HGPS cell (cell line): ENCODE measurements around the gene MYL4.

DNA sequence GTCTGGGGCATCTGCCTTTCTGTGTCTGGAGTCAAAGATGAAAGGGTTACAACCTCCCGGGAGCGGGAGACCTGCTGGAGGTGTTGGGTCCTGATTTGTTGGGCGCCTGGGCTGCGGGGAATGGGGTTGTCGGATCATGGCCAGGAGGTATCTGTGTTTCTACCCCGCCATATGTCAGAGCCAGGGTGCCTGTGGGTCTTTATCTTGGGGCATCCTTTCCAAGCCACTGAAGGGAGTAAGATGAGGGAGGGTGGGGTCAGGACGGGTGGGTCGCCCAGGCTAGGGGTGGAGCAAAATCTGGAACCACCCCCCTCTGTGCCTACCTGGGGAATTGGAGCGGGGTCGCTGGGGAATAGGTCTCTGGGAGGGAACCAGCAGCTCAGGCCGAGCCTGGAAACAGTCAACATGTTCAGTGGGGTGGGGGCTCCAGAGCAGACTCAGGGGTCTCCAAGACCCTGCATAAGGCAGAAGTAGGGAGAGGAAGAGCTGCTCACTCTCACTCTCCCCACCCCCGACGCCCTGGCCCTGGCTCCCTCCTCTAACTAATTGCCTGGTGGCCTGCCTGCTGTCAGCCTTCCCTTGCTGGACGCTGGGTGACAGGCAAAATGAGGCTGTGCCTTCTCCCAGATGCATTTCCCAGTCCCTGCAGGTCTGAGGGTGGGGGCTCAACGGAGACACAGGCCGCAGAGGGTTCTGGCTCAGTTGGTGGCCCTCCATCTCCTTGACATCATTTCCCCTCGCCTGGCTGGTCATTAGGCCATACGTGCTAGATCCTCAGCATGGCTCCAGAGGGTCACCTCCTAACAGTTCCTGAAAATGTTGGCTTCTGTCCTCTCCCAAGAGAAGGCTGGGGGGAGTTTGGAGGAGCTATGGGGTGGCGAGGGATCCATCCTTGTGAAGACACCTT lies 1.2 kb downstream of the FMNL1 start:
- RRBS, result 43% methylated on average over 1 of the region's 19 CpGs

- RRBS, result no CpG with 5 or more reads among the region's 13 CpGs
Observed at GRCh38 chr17:45254828-45255313, 7.0 kb downstream of the SPATA32 start.

DNA sequence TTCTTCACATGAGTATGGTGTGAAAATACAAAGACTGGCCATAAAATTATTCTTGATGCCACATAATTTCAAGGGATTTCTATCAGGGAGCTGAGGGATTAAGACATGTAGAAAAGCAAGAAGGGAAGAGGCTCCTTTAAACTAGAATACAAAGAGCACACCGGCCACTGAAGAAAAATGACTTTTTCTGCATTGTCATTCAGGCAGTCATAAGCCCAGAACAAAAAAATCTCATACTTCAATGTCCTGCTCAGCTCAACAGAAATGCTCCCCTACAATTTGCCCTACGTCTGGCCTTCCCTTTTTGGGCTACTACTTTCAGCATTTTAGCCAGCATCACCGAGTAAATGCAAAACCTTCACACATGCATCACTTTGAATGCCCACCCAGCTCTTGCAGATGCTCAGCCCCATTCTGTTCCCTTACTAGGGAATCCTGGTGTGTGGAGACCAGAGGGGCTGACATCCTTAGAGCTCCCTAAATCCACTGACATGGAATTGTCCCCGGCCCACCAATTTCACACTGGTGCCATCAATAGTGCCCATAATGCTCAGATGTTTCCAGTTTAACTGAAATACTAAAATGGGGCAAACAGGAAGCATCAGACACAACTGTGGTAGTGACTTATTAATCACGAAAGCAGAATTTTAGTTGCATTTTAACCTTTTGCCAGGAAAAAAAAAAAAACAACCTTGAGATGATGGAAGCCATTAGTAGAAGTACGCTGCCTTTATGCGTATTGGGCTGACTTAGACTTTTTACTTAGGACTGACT lies 2.7 kb downstream of the MAP3K14 start:
- RRBS, result no CpG with 5 or more reads among the region's 7 CpGs

- RRBS, result no CpG with 5 or more reads among the region's 13 CpGs
Observed at GRCh38 chr17:45415242-45416097, 17.2 kb downstream of the ARHGAP27 start.

DNA sequence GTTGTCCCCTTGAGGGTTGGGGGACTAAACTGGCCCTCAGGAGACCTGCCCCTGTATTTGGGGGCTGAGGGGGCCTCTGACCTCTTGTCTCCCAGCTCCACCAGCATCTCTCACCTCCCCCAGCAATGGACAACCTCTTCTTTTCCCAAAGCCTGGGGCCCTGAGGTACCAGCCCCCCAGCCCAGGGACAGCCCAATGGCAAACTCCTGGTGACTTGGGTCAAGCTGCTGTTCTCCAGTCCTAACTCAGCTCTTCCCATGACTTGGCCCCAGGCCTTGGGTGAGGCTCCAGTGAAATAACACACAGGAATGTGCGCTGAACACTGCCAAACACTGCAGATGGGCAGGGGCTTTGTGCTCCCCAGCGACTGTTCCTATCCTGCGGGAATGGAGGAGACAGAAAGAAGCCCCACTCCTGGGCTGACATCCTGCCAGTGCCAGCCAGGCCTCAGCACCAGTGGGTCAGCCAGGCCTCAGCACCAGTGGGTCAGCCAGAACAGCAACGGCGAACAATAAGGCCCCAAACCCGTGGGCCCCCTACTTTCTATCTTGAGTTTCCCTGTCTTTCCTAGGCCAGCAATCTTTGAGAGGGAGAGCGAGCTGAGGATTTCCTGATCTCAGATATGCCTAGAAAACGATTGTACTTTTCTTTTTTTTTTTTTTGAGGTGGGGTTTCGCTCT lies 14.6 kb upstream of the ARHGAP27 start:
- RRBS, result no CpG with 5 or more reads among the region's 9 CpGs

- RRBS, result no CpG with 5 or more reads among the region's 12 CpGs
Observed at GRCh38 chr17:45477783-45478424, 12.6 kb downstream of the PLEKHM1 start.

DNA sequence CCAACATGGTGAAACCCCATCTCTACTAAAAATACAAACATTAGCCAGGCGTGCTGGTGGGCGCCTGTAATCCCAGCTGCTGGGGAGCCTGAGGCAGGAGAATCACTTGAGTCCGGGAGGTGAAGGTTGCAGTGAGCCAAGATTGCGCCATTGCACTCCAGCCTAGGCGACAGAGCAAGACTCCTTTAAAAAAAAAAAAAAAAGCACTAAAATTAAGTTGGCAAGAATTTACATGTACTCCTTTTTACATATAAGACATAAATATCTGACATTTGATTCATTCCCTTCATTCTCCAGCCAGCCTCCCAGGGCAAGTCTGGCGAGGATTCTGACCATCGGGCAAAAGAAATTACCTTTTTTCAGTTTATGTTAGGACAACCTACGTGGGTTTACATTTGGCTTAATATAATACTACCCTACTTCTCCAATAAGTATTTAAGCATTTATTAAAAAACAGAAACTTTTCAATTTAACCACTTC lies 92.3 kb upstream of the PLEKHM1 start:
- RRBS, result no CpG with 5 or more reads among the region's 8 CpGs

DNA sequence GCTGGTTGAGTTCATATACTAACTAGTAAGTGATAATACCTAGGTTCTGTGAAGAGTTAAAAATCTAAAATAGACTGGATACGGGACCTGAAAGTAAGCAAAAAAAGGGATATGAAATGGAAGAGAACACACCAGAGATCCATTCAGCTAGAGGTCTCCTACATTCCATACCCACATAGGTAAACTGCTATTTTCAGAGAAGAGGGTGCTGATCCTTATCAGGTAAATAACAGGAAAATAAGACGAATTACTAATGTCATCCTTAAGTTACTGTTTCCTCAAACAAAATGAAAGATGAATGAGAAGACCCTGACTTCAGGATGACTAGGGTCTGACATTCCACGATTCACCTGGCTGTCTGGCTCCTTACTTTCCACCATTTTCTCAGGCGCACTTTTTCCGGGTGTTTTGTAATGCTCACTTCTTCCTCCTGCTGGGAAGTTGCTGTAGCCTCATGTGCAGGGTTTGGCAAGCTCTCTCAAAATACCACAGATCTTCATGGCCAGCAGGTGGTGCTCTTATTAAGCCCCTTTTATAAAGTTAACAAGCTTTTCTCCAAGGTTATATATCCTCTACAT lies 45.1 kb downstream of the STH start:
- RRBS, result no CpG with 5 or more reads among the region's 5 CpGs

DNA sequence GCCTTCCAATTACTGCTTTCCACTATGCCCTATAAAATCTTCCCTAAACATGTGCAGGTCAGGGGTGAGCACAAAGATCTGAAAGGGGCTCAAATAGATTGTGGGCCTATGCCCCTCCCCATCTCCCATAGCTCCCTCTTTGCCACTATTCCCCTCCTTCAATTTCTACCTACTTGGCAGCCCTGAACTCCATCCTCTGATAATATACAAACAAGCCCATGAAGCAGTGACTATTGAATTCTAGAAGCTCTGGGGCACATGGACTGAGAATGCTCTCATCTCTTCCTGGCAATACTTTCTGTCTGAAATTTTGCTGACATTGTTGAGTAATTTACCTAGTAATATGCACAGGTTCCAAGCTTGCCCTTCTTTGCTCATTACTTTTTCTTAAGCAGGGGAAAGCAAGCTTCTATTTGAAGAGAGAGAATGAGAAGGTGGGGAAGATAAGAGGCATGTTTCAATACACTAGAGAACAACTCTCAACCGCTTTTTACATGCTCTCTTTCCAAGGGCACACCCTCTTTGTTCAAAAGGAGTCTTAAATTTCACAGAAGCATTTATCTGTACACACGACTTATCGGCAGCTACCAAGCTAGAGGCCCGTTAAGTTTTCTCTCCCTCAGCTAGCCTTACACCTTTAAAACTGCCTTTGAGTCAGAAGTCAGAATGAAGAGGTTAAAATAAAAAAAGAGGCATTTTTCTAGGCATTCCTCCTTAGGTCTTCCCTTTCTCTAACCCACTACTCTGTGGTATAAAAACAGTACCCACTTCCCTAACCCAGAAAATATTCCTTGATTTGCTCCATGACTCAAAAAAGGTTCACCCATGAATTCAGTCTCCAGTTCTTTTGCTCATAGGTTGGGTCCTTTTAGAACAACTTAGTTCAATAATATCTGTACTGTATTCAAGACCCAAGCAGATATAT lies 79.6 kb downstream of the STH start:
- RRBS, result no CpG with 5 or more reads among the region's 4 CpGs

- RRBS, result no CpG with 5 or more reads among the region's 11 CpGs
Observed at GRCh38 chr17:46091564-46092181, 92.6 kb downstream of the STH start.

DNA sequence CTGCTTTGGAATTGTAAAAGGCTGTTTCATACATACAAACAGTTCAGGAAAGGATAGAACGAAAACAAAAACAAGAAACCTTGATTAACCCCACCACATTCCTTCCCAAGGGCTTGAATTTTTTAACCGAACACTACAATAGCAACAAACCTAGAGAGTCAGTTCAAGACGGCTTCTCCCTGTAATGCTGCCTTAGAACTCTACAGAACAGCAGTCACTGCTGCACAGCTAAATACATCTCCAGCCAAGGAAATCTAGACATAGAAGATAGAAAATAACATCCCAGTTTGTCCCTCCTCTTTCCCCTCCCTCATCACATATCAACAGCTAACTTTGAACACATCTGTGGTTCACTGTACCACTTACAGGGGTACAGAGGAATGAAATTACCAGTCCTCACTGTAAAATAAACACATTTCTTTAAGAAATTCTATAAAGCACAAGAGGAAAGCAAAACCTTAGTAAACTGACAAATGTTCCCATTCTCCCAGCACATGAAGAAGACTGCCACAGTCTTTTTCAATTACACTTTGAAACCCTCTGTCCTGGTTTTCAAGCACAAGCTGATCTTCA lies 62.6 kb downstream of the KANSL1 start:
- RRBS, result no CpG with 5 or more reads among the region's 3 CpGs

- RRBS, result no CpG with 5 or more reads among the region's 3 CpGs
Observed at GRCh38 chr17:46173219-46173782, 19.9 kb downstream of the KANSL1 start.

- RRBS, result no CpG with 5 or more reads among the region's 8 CpGs
Observed at GRCh38 chr17:46194457-46194906, 1.3 kb upstream of the KANSL1 start.

GRCh38 chr17:46820163-46820654 lies 1.7 kb upstream of the WNT3 start:
- RRBS, result no CpG with 5 or more reads among the region's 19 CpGs

DNA sequence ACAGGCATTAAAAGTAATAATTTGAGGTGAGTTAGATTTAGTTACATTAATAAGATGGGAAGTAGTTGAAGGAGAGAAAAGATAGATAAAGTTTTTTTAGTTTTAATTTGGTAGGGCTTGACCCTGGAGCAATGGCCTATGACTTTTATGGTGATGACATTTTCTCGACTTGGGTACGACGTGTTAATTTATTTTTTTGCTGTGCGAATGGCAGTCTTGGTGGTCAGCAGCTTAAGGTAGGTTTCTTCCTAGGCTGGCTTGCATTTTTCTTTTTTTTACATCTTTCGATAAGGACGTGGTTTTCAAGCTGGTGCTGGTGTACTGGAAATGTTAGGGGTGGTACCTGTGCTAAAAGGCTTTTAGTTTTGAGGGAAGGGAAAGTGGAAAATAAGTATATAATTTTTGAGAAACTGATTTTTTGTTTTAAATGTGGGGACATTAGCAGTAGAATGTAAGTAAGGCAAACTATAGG lies 87.7 kb upstream of the RPRML start:
- RRBS, result no CpG with 5 or more reads among the region's 6 CpGs

DNA sequence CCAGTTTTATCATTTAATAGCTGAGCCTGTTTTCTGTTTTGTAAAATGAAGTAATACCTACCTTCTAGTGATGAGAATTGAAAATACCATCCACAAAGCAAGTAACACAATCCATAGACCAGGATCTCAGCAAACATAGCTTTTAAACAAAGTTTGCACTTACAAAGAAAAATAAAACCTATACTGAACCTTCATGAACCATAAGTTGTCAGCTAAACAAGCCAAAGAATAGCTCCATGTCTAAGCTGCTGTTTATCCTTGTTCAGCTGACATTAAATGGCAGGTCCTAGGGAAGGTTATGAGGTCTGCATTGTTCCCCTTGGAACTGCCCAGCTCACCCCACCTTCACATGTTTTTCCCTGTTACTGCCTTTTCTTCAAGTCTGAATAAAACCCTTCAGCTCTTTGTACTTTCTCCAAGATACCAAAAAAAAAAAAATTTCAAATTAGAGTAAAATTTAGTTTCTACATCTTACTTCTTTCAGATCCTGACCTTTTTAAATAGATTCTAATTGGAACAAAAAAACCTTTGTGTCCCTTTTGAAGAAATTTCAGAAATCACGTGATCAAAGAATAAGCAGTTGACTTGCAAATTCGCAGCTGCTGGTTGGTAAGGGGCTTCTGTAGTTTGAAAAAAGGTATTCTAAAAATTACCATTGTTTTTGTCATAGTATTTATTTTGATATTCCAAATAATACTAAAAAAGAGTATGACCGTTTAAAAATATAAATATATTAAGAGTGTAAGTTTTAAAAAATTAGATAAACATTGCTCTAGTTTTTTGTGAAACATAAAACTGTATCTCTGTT lies 71.8 kb downstream of the CDC27 start:
- RRBS, result no CpG with 5 or more reads among the region's 3 CpGs

- RRBS, result no CpG with 5 or more reads among the region's 2 CpGs
Observed at GRCh38 chr17:47118946-47119906, 69.9 kb downstream of the CDC27 start.

GRCh38 chr17:47208732-47210010 lies at the start of gene MYL4:
Gene MYL4, plus strand, starts transcription at chr17:47209348.
- RRBS, result no CpG with 5 or more reads among the region's 9 CpGs

DNA sequence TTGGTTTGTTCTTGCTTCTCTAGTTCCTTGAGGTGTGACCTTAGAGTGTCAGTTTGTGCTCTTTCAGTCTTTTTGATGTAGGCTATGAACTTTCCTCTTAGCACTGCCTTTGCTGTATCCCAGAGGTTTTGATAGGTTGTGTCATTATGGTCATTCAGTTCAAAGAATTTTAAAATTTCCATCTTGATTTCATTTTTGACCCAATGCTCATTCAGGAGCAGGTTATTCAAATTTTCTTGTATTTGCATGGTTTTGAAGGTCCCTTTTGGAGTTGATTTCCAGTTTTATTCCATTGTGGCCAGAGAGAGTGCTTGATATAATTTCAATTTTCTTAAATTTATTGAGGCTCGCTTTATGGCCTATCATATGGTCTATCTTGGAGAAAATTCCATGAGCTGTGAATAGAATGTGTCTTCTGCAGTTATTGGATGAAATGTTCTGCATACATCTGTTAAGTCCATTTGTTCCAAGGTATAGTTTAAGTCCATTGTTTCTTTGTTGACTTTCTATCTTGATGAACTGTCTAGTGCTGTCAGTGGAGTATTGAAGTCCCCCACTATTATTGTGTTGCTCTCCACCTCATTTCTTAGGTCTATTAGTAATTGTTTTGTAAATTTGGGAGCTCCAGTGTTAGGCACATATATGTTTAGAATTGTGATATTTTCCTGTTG lies 94.0 kb upstream of the NPEPPS start:
- RRBS, result no CpG with 5 or more reads among the region's 1 CpG